Penis (tissue), 1 donor: ENCODE results near the genes RSBN1 and NGF.

GRCh38 chr1:113505477-113506120, 115.3 kb downstream of the MAGI3 start:
- PRO-cap = no peak

GRCh38 chr1:113557440-113558071, 167.2 kb downstream of the MAGI3 start:
- PRO-cap = no peak

DNA sequence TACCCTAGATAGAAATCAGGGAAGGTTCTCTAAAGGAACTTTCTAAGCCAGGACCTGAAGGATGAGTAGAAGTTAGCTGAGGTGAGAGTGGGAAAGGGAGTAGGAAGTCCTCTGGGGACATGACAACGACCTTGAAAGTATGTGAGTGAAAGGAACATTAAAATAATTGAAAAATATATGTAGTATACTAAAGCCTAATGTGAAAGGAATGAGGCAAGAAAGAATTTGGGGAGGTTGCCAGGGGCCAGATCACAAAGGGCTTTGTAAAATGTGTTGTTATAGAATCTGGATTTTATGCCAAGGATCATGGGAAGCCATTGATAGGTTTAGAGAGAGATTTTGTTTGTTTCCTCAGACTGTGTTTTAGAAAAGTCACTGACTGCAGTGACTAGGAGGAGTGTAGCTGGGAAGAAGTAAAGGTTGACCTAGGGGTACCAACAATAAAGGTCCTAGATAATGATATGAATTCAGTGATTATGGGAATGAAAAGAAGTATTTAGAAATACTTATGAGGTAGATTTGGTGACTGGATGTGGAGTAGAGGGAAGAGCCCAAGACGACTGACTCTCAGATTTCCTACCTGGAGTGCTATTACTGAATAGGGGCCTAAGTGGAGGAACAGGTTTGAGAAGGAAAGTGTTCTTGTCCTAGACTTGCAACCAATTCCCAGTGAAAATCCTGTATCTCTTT, 179.9 kb downstream of the PHTF1 start:
- PRO-cap = no peak

- PRO-cap = no peak
These were observed 2.0 kb upstream of the PHTF1 start for GRCh38 chr1:113761119-113761900.

DNA sequence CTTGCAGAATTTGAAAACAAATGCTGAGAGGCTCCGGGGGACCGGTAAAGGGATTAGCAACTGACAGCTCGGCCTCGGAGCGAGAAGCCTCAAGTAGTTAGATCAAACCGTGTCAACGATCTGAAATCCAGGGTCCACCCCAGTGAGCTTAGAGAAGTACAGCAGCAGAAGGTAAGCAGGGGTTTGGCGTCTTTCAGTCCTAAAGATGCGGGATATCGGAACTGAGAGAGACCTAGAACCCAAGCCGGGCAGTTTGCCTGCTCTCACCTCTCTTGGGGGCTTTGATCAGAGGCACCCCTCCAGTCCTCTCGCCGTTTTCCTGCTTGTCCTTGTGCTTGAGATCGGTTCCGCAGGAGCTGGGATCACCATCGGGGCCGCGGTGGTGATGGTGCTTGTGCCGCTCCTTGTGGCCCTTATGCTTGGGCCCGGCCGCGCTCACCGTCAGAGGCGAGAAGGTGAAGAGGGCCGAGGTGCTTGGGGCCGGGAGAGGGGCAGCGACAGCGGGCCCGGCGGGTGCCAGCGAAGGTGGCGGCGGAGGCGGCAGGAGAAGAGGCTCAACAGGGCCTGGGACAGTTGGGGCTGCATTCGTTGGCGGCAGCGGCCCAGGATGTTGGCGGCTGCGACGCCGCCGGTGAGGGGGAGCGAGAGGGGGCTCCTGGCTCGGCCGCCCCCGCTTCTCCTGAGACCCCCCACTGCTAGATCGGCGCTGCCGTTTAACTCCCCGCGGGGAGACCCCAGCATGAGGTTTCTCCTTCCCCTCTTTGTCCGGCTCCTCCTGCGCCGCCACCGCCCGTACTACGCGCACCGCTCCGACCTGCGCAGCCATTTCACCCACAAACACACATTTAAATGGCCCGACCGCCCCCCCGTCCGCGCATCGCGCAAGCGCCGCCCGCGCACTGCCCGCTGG, 578 bp downstream of the RSBN1 start:
- PRO-cap = bidirectional peak, plus-strand start at position 444 of the sequence, minus-strand start at position 321 of the sequence; bidirectional peak, plus-strand start outside the sequence, minus-strand start at position 847 of the sequence

DNA sequence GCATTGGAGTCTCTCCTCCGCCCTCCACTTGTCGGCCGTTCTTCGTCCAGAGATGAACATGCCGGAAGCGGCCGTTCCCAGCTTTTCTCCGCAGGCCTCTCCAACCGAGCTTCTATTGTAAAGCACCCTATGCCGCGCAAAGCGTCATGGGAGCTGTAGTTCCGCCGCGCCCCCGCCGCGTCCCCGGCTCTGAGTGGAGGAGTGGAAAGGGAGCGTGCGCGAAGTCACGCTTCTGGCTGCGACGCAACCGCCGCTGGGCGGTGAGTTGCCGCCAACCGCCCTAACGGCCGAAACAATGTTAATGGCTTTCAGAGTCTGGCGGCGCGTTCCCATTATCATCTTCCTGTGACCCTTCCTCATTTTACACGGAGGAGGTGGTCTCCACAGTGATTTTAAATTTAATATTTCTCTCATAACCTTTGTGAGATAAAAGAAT, at the start of gene RSBN1:
TSS of gene RSBN1 (minus strand) at position 124 of the 436 bp plus-strand sequence.
- PRO-cap = bidirectional peak, plus-strand start at position 311 of the sequence, minus-strand start outside the sequence

DNA sequence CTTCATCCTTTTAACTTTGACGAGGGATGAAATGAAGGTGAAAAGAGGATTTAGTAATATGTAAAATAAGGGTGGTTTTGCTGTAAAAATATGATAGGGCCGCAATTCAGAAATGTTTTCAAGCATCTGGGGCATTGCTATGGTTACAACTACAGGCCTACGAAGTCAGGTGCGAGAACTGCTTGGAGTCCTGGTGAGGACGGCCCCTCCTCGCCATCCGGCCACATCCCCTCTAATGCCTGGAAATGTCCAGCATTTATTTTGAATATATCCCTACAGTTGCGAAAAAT, 458 bp upstream of the RSBN1 start:
- PRO-cap = no peak

- PRO-cap = no peak
These were observed 16.7 kb downstream of the BCL2L15 start for GRCh38 chr1:113870460-113871246.

DNA sequence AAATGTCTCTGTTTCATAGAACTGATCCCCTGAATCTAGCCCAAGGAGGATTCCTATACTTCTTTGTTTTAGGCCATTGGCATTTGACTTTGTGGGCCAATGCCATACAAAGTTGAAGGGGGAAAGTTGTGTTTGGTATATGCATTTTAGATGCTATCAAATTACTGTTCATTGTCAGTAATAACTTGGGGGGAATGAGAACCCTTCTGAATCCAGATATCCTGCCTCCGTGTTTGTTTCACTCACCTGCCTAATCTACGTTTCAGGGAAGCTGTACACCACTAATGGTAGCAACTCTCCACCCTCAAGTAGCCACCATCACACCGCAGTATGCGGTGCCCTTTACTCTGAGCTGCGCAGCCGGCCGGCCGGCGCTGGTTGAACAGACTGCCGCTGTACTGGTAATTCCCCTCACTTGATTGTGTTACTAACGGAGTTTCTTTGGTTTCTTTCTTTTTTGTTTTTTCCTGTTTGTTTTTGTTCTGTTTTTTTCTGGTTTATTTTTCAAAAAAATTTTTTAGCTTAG, 16.1 kb upstream of the OLFML3 start:
- PRO-cap = no peak

- PRO-cap = no peak
These were observed 4.1 kb downstream of the OLFML3 start for GRCh38 chr1:113983354-113983734.

GRCh38 chr1:114151942-114153352, 1.2 kb downstream of the SYT6 start:
- PRO-cap = no peak

- PRO-cap = no peak
These were observed 168.6 kb downstream of the TRIM33 start for GRCh38 chr1:114342418-114342799.

DNA sequence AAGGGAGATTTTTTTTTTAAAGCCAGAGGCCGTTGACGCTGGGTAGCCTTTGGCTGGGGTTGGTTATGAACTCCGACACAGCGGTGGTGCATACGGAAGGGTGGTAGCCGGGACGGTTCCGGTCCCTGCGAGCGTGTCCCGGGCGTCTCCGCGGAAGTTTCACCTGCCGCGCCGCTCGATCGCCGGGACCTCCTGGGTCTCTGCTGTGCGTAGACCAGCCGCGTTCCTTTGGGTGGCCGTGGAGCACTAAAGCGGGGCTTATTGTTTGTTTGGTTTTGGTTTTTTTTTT, 331 bp upstream of the TRIM33 start:
- PRO-cap = bidirectional peak, plus-strand start at position 93 of the sequence, minus-strand start at position 234 of the sequence

DNA sequence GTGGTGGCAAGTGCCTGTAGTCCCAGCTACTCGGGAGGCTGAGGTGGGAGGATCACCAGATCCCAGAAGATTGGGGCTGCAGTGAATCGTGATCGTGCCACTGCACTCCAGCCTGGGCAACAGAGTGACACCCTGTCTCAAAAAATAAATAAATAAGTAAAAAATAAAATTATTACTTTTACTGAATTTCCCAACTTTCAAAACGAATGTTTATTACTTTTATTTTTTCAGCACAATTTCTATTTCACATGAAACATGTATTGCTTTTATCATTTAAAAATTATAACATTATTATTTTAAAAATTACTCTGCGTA, 684 bp downstream of the AMPD1 start:
- PRO-cap = no peak

DNA sequence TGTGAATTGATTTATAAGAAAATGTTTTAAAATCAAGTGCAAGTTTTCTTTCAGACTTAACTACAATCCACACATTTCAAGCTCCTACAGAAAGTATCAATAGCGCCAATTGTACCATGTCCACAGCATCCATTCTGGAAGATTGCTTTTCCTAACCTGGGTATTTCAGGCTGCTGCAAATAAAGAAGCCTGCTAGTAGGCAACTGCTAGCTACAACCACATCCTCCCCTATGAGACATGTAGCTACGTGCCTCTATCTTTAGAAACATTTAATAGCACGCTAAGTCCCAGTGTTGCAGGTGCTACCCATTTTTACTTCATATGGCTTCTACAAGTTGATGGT, 7.3 kb upstream of the AMPD1 start:
- PRO-cap = no peak

DNA sequence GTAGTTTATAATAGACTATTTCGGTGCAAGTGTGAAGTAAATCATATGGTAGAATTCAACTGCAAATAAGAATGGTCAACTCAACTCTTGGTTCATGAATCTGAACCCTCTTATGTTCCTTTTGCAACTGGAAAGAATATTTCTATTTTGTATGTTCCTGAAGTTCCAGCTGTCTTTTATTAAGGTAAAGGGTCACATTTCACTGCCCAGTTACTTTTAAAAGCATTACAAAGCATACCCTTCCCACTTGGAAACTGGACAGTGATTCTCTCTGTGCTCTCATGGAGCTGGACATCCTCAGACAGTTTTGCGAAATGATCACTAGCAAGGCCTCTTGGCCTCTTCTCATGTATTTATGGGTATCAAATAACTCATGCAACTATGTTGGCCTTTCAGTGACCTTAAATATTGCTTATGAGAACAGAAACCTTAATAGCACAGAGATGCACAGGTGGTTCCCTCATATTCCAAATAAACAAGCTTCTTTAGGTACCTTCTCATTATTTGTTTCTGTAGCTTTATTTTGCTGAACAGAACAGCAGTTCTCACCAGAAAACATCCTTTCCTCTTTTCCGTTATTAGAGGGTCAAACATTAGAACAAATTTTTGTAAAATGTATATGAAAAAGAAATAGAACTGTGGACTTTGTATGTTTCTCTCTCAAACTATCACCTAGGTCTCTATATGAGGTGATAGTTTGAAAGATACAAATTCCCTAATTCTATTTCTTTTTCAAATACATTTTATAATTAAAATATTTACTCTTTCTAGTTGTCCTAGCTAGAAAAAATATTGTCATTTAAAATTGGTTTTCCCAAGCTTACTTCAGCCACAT, 8.0 kb upstream of the AMPD1 start:
- PRO-cap = no peak

DNA sequence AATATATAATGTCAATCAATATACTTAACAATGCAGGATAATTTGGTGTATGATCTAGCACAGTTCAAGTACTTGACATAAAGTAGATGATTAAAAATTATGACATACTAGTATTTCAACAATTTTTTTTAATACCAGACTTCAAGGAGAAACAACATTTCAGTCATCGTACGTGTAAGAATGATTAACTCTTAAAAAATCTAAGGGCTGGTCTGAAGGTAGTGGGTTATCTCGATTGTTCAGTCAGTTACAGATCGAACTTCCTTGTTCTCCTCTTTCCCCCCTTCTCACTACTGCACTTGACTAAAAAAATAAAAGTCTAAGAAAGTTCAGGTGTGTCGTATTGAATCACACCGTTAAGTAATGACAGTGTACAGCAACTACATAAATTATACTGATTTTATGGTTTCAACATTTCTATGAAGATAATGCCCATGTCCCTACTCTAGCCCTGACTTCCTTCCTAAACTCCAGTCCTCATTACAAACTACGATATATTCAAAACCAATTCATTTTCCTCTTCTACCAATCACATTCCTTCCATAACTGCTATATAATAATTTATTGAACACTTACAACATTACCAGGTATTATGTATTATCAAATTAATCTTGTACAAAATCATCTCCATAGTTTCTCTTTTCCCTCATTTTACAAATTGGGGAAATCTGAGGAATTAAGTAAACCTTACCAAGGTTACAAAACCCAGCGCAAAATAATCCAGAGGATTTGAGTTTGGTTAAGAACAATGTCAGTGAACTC, 11.1 kb upstream of the NRAS start:
- PRO-cap = no peak

DNA sequence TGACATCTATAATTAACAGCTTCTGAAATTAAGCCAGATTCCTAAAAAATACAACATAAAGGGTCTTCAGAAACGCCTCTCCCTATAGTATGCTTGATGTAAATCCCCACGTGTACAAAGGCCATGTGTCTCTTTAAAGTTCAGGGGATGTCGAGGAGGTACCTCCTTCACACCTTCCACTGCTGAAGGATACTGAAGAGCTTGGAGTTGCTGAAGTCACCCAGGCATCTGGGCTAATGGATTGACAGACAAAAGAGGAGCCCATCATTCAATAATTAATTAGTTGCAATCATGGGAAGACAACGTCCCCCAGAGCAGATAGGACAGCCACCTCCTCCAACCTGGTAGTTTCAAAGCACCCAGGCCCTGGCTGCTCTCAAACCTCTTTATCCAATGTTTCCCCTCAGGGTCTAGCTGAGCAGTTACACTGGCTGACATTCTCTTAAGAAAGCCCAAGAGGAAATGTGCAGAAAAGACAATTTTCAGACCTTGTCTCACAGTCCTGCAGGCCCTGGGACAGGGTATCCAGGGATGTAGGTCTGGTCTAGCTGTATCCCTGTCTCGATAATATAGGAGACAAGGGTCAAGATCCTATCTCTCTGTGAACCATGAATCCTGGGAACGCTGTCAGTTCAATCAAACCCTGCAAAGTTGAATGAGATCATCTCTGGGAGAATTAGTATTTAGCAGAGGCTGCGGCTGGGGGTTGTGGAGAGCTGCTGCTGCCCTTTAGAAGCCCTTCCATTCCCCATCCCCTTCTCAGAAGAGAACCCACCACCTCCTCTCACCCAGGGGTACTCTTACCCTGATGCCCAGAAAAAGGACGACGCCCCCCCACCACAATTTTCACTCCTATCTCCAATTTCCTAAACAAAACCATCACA, 1.1 kb downstream of the TSPAN2 start:
- PRO-cap = no peak

GRCh38 chr1:115134215-115134653, 44.9 kb upstream of the TSPAN2 start:
- PRO-cap = no peak

DNA sequence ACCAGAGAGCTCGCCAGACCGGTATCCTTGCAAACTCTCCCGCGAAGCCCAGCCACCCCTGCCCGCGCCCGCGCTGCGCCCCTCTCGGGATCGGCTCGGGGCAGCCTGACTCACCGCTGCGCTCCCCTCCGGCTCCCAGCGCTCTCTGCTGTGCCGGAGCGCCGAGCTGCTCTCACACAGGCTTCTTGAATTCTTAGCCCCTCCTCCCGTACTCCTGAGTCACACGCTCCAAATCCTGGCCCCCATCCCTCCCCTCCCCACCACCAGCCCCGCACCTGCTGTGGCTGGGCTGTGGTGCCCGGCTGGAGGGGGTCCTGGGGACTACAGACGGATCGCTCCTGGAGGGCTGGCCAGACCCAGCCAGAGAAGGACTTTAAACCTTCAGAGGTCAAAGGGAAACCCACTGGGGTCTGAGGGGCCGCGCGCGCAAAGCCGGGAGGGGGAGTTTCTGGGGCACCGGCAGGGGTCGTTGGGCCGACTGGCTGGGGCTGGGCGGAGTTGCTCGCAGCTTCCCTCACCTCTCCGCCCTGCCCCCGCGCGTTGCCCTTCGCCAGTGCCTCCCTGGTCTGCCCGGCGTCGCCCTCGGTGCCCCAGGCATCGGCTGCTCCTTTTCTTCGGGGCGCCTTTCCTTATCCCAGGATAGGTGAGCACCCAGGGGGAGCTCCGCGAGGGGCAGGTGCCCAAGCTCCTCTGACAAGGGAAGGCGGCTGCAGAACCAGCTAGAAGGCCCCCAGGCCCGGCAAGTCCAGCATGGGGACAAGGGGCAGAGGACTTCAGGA, at the start of gene NGF:
TSS of gene NGF (minus strand) at position 160 of the 779 bp plus-strand sequence.
- PRO-cap = unidirectional peak, minus-strand start at position 60 of the sequence; unidirectional peak, minus-strand start at position 147 of the sequence